Ishikawa (cell line): ENCODE data around the genes ANKHD1, HARS2, PCDHA3, PCDHA13 and SLC25A2.

- RRBS: no CpG with 5 or more reads among the region's 10 CpGs
Measured at GRCh38 chr5:140142853-140143886, 17.4 kb downstream of the IGIP start.

GRCh38 chr5:140177774-140178449 is 2.9 kb downstream of the CYSTM1 start:
- RRBS: no CpG with 5 or more reads among the region's 2 CpGs

DNA sequence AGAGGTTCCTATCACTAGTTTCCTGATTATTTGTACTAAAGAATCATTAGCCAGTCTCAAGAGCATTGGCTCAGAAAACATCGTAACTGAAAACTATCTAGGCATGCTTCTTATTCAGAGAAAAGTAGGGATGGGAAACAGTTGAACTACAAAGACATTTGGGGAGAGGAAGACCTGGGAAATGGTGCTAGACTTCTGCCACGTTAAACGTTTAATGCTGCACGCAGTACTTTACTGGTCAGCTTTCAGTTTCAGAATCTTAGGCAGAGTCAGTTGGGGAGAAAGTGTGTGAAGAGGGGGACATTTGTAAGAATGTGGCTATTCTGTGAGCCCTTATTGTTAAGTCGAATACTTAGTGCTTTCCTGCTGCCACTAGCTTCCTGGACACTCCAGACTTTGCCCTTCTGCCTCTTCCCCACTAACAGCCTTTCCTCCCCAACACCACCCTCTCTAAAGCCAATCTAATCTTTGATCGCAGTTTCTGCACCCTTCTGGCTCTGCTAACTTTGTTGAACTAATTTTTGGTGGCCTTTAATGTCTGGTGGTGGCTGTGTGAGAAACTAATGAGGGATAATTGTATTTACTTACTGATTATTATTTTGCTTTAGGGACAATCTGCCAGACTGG is 6.0 kb downstream of the CYSTM1 start:
- RRBS: no CpG with 5 or more reads among the region's 6 CpGs

- RRBS: no CpG with 5 or more reads among the region's 2 CpGs
Measured at GRCh38 chr5:140190503-140190852, 15.5 kb downstream of the CYSTM1 start.

DNA sequence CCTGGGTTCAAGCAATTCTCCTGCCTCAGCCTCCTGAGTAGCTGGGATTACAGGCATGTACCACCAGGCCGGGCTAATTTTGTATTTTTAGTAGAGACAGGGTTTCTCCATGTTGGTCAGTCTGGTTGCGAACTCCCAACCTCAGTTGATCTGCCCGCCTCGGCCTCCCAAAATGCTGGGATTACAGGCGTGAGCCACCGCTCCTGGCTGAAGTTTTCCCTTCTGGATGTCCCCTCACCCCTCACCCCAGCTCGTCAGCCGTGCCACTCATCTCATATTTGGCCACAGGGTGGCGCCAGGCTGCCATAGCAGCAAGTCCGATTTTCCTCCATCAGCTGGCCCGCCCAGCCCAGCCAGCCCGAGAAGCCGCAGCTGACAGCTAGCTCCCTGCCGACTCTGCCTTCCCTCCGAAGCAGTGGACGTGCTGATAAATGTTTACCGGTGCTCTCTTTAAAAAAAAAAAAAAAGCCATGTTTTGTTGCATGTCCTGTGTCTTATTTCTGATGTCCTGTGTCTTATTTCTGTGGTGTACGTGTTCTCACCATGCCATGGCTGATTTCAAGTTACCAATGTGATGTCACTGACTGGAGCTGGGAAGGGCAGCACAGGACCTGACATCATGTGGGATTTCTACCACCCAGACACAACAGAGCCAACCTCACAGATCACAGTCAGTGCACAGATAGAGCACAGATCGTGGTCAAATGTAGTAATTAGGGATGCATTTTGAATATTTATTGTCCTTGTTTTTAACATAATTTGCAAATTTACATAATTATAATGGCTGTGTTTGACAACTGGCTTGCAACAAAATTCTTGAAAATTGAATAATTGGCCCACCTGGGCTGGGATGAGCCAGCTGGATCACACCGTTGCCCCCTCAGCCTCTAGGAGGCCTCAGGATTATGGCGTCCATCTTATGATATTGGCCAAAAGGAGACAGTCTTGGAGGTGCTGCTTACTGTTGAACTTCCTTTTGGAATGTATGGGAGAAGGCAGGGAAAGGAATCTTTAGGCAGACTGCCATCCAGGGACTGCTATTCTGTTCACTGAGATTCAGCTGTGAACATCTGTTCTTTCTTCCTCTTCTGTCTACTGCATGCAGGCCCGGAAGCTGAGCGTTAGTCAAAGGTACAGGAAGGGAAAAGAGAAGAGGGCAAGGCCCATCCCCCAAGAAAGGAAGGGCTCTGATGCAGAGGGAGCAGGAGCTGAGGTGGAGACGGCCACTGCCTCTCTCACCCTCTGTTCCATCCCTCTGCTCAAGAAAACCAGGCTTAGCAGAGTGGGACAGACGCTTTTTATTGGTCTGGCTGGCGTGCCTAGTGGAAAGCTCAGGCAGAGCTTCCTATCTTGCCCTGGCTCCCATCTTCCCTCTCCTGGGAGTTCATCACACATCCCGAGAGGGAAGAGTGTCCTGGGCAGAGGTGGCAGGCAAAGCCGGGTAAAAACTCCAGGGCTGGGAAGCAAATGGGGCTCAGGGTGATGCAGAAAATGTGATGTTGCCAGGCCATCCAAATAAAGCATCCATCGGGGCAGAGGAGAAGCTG is 58.0 kb downstream of the PFDN1 start:
- RRBS: no CpG with 5 or more reads among the region's 29 CpGs

- RRBS: no CpG with 5 or more reads among the region's 5 CpGs
Measured at GRCh38 chr5:140333721-140334534, 12.5 kb downstream of the HBEGF start.

DNA sequence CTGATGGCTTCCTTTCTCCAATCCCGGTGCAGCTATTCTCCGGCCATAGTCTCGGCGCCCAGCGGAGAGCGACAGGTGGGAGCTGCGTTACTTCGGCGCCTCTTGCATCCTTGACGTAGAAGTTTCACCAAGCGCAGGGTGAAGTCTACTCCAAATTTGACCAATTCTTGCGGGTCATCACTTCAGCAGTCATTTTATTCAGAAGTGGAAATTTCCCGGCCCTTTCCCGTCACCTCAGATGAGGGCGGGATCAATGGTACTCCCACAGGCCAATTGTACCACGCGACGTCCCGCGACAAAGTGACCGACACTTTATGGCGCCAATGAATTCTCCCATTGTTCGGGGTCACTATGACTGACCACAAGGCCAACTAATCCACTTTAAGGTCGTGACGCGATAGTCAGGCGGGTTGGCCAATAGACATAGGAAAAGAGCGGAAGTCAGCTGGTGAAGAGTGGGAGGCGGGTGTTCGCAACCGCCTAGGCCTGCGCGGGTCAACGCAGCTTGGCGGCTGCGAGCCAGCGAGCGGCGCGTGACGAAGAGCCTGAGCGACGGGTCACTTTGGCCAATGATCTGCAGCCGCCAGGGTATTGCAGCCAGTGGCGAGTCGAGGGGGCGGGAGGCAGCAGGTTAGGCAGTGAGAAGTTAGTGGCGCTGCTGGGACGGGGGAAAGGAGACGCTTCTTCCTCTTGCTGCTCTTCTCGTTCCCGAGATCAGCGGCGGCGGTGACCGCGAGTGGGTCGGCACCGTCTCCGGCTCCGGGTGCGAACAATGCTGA is at the start of gene ANKHD1:
ANKHD1 (plus strand) TSS at position 638 of the 779 bp plus-strand sequence.
- RRBS: 3% methylated on average over 3 of the region's 62 CpGs

GRCh38 chr5:140496488-140497119 is 50.9 kb upstream of the EIF4EBP3 start:
- RRBS: no CpG with 5 or more reads among the region's 1 CpG

DNA sequence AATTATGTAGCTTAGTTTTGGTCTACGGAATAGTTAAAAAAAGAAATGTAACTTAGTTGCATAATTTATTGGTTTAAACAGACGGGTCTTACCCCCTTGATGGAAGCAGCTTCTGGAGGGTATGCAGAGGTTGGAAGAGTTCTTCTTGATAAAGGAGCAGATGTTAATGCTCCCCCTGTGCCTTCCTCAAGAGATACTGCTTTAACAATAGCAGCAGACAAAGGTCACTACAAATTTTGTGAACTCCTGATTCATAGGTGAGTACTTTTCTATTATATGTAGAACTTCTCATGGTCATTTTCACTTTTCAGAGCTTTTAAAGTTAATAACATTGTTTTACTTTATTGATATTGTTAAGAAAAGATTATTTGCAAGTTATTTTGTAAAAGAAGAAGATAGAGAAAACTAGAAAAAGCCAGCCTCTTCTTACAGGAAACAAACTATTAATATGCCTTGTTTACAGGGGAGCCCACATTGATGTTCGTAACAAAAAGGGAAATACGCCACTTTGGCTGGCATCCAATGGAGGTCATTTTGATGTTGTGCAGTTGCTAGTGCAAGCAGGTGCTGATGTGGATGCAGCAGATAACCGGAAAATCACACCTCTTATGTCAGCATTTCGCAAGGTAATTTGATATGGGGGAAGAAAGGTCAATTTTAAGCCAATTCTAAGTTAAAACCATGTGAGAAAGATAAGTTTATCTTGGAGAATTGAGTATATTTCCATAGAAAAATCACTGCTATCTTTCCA is 37.7 kb upstream of the EIF4EBP3 start:
- RRBS: no CpG with 5 or more reads among the region's 6 CpGs

GRCh38 chr5:140549934-140550565 is 2.6 kb downstream of the EIF4EBP3 start:
- RRBS: no CpG with 5 or more reads among the region's 6 CpGs

DNA sequence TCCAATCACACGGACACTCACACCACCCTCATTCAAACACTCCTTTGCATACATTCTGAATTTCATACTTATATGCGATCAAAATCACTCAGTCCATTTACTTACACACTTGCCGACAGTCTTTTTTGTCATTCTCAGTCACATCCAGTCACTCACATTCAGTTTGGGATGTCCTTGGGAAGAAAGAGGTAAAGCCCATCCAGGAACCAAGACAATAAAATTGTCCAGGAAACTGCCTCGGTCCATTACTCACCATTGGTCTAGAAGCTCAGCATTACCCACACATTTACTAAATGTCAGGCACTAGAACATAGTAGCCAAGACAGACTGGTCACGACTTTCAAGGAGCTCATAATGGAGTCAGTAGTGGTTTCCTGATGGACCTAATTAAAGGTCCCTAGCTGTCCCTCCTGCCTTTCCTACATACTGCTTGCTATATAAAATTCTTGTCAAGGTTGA is 589 bp downstream of the SLC35A4 start:
- RRBS: no CpG with 5 or more reads among the region's 5 CpGs

DNA sequence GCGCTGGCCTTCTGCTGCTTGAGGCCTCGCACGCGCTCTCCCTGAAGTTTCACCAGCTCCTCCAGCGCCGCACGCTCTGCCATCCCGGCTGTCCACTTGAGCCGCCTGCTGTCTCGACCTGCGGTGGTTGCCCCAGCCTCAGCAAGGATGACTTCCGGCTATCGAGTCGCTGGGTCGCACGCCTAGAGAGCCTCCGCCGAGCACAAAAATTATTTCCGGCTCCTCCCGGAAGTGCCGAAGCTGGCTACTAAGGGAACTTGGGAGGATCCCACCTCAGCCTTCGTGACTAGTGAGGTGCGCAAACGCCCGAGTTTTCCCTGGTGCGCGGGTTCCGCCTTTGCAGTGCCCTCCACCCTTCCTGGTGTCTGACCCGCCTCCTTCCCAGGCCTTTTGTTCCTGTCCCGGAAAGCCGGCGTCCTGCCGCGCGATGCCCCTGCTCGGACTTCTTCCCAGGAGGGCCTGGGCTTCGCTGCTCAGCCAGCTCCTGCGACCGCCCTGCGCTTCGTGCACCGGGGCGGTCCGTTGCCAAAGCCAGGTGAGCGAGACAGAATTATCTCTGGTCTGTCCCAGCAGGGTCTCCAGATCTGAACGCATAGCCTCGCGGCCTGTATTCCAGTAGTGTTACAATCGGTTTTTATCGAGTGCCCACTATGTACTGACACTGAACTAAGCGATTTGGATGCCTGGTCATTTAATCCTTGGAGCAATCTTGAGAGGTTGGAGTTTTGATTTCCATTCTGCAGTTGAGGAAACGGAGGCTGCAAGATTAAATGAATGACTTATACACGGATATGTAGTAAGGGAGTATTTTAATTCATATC is at the start of gene HARS2:
HARS2 (plus strand) TSS at position 234 of the 821 bp plus-strand sequence.
- RRBS: 1% methylated on average over 23 of the region's 53 CpGs

DNA sequence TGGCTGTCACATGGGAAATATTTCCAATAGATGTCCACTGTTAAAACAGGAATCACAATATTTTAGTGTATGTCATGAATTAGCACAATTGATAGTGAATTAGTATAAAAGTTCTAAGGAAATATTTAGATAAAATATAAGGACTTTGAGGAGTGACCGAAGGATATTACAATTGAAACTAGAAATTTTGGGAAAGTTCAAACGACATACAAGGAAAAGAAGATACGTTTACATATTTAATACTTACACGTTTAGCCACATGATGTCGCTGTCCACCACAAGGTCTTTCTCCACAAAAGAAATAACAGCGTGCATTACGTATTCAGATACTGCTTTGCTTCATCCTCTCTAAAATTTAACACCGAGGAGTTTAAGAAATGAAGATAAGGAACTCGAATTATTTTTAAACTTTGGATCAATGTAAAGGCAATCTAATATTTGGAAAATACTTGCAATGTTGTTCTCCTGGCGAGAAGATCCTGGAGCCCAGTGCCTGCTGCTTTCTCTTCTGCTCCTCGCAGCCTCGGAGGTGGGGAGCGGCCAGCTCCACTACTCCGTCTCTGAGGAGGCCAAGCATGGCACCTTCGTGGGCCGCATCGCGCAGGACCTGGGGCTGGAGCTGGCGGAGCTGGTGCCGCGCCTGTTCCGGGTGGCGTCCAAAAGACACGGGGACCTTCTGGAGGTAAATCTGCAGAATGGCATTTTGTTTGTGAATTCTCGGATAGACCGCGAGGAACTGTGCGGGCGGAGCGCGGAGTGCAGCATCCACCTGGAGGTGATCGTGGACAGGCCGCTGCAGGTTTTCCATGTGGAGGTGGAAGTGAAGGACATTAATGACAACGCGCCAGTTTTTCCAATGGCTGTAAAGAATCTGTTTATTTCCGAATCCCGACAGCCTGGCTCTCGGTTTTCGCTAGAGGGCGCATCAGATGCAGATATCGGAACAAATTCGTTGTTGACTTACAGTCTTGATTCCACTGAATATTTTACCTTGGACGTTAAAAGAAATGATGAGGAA is at the start of gene PCDHA3:
PCDHA3 (plus strand) TSS at position 314 of the 1,018 bp plus-strand sequence.
- RRBS: no CpG with 5 or more reads among the region's 43 CpGs

- RRBS: no CpG with 5 or more reads among the region's 37 CpGs
Measured at GRCh38 chr5:140842947-140843287, 1.9 kb downstream of the PCDHA8 start.

DNA sequence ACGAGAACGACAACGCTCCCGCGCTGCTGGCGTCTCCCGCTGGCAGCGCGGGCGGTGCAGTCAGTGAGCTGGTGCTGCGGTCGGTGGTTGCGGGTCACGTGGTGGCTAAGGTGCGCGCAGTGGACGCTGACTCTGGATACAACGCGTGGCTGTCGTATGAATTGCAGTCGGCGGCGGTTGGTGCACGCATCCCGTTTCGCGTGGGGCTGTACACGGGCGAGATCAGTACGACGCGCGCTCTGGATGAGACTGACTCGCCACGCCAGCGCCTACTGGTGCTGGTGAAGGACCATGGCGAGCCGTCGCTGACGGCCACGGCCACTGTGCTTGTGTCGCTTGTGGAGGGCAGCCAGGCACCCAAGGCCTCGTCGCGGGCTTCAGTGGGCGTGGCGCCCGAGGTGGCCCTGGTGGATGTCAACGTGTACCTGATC is 2.0 kb downstream of the PCDHA10 start:
- RRBS: no CpG with 5 or more reads among the region's 49 CpGs

- RRBS: no CpG with 5 or more reads among the region's 35 CpGs
Measured at GRCh38 chr5:140882009-140882592, at the start of gene PCDHA13. Gene PCDHA13 (plus strand): TSS chr5:140882124.

DNA sequence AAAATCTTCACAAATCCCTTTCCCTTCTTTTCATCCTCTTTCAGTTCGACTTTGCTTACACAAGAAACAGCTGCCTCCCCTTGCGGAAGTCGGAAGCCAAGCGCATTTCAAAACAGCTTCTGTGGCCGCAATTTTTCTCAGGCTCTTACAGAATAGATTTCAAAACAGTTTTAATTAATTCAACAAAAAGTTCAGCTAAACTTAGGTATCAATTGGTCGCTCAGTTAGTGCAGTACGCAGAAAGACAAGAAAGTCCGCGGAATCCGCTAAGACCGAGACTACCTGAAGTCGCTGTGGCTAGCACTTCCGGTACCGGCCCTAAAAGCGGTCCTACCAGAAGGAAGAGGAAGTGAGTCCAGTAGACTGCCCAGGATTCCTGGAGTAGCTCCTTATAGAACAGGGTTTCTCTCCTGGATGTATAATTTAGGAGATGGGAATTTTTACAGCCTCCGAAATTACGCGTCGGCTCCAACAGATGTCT is 16.7 kb upstream of the PCDHB2 start:
- RRBS: no CpG with 5 or more reads among the region's 19 CpGs

DNA sequence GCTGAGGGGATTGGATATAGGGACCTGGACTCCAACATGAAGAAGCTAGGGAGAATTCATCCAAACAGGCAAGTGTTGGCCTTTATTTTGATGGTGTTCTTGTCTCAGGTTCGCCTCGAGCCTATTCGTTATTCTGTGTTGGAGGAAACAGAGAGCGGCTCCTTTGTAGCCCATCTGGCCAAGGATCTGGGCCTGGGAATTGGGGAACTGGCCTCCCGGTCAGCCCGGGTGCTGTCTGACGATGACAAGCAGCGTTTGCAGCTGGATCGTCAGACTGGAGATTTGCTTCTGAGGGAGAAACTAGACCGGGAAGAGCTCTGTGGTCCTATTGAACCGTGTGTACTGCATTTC is 320 bp downstream of the PCDHB4 start:
- RRBS: 4% methylated on average over 5 of the region's 11 CpGs

DNA sequence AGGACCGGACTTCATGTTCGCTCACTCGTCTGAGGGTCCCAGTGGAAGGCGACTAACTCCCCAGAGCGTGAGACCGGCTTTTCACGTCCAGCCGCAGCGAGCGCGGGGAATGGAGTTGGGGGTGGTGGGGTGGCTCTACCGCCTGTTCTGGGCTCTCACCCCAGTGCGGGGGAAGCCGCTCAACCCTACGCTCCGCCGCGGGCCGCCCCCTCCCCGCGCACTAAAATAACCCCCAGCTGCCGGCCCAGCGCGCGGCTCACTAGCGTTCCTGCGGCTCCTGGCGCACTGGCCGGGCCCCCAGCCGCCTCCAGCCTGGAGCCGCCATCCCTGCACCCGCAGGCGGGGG is at the start of gene SLC25A2:
SLC25A2 (minus strand) TSS at position 199 of the 346 bp plus-strand sequence.
- RRBS: 85% methylated on average over 12 of the region's 33 CpGs